Hair follicular keratinocyte (primary cell): ENCODE results near the gene ANKRD16.

DNA sequence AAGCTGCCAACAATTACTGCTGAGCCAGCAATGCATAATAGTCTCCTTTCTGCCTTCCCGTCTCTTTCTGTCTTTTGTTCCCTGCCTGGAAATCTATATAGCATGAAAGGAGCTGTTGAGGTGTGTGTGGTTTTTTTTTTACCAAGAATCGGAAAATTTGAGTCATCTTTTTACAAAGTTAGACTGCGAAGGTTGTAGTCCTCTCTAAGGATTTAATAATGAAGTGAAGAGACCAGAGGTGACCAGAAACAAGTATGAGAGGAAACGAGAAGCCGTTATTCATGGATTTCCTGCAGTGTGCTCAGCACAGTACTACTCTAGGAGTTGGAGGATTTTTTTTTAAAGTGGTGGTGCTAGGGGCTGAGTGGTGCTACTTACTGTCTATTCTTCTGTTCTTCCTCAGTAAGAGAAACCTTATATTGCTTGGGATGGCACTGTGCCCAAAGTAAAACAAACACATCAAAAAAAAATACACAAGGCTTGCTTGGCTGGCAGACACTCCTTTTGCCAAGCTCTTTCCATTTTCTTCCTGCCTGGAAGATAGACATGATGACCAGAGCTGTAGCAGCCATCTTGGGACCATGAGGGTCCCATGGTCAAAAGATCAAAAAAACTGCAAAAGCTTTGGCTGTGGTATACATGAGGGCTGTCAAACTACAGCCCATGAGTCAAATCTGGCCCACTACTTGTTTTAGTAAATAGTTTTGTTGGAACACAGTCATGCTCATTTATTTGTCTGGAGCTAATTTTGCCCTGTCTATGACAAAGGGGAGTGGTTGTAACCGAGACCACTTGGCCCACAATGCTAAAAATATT is 37.3 kb downstream of the ASB13 start:
- RAMPAGE, long total RNA = no peak

- RAMPAGE, long total RNA = no peak
Measured at GRCh38 chr10:5634766-5635296, 31.6 kb downstream of the ASB13 start.

- RAMPAGE, long total RNA = no peak
Measured at GRCh38 chr10:5645164-5645908, 21.1 kb downstream of the ASB13 start.

- RAMPAGE, long total RNA = no peak
Measured at GRCh38 chr10:5765493-5766409, 47.5 kb downstream of the GDI2 start.

- RAMPAGE, long total RNA = no peak
Measured at GRCh38 chr10:5840012-5840820, 27.0 kb upstream of the GDI2 start.

GRCh38 chr10:5840821-5841673 is 27.8 kb upstream of the GDI2 start:
- RAMPAGE, long total RNA = no peak

- RAMPAGE, long total RNA = no peak
Measured at GRCh38 chr10:5889584-5890406, at the start of gene ANKRD16. Gene ANKRD16 (minus strand): TSS chr10:5889893.

GRCh38 chr10:5921185-5921597 is 31.1 kb downstream of the FBH1 start:
- RAMPAGE, long total RNA = no peak

DNA sequence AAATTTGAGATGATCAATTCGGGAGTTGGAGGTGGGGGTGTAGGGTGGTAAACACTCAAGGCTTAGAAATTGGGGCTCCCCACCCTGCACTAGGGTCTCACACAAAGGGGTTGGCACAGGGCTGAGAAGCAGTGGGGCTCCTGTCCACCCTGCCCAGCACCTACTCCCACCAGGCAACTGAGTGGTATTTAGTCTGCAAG is 27.3 kb downstream of the IL2RA start:
- RAMPAGE, long total RNA = no peak

- RAMPAGE, long total RNA = no peak
Measured at GRCh38 chr10:6068202-6068756, 6.1 kb upstream of the IL2RA start.

DNA sequence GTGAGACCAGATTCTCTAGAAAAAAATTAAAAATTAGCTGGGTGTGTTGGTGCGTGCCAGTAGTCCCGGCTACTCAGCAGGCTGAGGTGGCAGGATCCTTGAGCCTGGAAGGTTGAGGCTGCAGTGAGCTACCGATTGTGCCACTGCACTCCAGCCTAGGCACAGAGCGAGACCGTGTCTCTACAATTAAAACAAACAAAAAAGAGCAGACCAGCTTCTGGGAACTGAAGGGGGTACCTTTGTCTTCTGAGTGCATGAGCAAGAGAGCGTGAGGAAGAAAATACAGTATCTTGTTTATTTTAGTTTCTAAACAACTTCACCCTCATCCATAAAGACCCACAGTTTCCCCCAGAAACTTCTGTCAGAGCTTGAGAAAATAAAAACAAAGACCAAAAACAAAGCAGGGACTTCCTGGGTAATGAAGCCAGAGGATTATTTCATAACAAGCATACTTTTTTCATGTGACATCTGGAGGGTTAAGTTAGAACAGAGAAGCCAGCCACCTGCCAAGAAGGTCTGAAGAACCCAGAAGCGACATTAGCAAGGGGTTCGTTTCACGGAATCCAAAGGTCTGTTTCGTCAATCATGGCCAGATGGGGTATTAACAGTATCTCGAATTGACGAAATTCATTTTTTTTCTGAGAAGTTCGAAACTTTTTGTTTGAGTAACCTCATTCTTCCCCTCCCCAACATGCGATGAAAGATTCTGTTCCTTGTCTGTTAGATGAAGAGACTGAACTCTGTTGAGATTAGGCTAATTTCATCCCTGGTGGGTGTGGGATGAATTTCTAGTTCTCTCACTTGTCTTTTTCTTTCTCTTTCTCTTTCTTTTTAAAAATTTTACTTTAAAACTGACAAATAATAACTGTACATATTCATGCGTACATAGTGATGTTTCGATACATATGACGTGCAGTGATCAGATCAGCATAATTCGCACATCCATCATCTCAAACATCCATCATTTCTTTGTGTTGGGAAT is 10.3 kb upstream of the IL2RA start:
- RAMPAGE, long total RNA = no peak

- RAMPAGE, long total RNA = no peak
Measured at GRCh38 chr10:6088307-6088897, 432 bp upstream of the RBM17 start.

GRCh38 chr10:6167707-6168909 is 34.6 kb upstream of the PFKFB3 start:
- RAMPAGE, long total RNA = no peak

DNA sequence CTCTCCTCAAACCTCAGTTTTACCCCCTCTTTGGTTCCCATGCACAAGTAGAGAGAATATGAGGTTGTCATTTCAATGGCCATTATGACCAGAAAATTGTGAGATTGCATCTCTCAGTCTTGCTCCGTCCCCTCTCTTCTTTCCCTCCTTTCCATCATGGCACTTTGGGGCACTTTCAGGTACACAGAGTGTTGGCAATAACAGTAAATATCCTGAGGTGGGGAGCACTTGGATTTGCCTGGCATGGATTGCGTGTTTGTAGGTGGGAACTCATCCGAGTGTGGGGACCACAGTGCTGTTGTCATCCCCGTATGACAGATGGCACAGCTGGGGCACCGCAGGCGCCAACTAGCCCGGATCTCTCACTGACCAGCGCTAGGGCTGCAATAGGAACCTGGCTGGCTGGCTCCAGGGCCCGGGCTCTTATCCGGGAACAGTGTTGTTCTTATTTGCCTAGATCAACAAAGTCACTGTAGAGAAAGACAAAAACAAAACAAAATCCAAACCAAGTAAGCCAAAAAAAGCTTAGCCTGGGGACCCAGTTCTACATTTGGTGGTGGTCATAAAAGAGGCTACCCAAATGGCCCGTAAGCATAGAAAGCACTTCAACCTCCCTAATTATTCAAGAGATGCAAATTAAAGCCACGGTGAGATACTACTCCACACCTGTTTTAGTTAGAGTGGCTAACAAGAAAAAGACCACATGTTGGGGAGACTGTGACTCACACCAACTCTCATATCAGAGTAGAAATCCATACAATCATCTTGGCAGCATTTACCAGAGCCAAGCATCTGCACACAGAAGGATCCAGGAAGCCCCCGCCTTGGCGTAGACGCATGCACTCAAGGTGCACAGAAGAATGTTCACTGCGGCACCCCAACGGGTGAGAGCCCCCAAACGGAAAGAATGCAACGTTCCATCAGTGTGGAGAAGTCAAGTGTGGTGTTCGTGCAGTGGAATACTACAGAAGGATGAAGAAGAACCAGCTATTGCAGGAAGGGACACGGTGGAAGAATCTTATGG is 27.3 kb upstream of the PFKFB3 start:
- RAMPAGE, long total RNA = no peak

DNA sequence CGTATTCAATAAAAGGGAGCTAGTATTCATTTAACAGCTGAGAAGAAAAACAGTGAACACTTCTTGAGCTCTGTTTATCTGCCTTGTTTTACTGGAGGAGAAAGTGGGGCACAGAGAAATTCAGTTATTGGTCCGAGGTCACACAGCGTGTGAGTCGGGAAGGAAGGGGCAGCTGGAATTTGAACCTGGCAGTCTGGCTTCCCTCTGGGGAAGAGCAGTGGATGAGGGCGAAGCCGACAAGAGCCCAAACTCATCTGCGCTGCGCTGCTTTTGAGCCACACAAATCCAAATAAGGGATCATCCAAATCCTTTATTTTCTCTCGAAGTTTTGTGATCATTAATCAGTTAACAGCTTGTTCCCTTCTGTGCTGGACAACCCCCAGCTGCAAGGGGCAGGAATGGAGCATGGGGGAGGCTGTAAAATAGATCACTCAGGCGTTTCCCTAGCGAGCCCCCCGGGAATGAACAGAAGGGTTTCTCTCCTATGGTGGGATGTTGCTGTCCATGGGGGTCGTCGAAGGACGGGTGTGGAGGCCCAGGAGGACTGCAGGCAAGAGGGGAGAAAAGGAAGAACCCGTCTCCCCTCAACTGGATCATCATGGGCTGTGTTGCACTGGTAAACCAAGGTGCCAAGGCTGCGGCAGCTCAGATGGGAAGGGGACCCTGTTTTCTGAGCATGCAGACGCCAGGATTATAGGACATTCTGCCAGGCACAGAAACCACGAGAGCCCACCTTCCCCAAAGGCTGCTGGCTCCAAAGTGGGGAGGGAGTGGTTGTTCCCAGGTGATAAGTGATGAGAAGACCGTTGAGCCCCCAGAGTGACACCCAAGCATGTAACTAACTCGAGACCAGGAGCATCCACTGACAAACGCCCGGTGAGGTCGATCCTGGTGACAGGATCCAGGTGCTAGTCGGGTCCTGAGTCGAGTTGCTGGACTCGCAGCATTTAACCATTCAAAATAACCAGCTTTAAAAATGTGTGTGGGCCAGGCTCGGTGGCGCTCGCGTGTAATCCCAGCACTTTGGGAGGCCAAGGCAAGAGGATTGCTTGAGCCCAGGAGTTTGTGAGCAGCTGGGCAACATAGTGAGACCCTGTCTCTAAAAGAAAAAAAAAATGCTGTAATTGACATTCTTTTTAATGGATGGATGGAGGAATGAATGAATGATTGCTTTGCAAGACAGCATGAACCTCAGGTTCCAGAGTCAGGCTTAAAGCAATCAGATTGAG is 23.2 kb upstream of the PFKFB3 start:
- RAMPAGE, long total RNA = no peak

DNA sequence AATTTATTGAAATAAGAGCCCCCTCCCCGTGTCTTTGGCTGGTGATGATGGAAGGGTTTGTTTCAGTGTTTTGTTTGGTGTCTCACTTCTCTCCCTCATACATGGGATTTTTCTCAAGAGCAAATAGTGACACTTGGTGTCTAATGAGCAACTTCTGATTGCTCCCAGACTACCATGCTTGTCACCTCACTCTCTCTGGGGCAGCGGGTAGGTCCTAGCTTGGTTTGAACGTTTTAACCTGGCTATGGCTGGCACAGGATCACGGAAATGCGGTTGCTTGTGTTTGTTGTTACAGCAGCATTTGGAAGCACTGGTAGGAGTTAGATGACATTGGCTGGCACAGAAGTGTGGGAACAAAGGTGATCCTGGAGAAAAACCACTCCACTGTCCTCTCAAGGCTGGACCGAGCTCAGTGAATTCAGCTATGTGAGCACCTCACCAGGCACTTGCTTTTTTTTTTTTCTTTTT is 3.7 kb upstream of the PFKFB3 start:
- RAMPAGE, long total RNA = no peak

DNA sequence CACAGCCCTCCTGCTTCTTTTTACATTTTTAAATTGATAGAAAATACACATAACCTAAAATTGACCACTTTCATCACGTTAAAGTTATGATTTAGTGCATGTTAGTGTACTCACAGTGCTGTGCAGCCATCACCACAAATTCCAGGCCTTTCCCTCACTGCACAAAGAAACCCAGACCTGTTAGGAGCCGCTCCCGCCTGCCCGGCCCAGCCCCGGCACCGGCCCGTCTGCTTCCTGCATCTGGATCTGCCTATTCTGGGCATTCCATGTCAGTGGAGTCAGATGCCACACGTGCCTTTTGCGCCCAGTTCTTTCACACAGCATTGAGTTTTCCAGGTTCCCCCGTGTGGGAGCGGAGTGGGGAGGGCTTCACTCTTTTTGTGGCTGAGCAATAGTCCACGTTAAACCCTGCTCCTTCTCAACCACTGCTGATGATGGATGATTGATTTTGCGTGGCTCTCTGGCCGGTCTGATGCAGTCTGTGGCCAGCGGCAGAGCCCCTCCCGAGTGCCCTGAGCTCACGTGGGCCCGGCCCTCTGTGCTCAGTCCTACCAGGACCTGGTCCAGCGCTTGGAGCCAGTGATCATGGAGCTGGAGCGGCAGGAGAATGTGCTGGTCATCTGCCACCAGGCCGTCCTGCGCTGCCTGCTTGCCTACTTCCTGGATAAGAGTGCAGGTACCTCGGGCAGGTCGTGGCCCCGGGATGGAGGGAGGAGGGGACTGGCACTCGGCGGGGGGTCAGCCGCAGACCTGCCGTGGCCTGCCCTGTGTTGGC is 19.8 kb downstream of the PFKFB3 start:
- RAMPAGE, long total RNA = no peak

DNA sequence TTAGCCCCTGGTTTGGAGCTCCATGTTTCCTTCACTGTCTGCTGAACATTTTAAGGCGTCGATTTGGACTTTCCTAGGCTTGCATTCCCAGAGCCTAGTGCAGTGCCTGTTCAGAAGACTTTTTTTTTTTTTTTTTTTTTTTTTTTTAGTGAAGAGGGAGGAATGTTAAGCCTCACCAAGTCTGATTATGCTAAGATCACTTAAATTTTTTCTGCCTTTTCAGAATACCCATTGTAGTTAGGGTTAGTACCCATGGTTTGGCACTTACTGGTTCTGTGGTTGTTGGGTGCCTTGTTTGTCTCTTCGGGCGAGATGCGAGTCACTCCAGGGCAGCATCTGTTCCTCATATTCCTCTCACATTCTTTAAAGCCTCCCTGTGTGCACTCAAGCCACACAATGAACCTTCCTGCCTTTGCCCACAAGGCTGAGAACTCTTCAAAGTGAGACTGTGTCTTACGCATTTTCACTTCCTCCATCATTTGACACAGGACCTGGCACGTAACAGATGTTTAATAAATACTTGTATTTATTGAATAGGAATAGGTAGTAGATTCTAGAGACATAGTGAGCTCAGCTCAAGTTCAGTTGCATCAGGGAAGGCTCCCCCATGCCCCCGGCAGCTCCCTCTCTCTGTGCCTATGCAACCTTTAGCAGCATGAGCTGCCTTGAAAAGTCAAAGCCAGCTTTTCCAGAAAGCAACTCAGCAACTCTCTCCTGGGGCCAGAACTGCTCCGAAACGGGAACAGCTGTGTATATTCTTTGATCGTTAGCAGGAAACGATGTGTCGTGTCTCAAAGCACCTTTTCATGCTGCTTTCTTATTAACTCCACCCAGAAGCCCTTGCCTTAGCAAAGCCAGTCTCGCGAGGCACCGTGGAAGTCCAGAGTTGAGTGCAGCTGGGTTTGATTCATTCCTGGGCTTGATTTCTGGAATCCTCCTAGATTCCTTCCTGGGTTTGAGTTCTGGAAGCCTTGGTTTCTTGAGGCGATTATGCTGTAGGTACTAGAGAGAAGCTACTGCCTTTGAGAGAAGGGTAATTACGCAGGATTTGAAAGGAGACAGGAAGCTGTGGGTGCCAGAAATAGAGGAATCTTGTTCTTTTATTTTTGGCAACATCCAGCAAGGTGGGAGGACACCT is 97.5 kb downstream of the PFKFB3 start:
- RAMPAGE, long total RNA = no peak

DNA sequence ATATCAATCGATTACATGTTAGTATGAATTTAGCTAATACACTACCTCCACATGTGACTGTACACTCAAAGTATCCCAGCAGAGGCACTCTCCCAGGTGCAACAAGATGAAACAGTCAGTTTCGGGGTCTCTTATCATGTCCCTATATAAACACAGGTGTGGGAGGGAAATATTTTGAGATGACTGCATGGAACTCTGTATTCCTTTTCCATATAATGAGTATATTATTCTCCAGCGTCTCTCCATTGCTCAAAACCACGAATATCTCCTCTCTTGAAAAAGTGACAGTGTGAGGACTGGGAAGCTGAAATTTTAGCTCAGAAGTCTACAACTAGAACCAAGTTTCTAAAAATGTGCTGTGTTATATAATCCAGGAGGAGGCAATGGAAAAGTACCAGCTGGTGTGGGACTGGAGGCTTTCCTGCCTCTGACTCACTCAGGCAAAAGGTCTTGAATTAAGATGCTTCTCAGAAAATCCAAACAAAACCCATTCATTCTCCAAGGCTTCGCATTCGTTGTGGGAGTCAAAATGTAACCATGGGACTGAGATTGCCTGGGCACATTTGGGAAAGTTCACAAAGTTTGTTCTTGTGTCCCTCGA is 180.2 kb downstream of the PFKFB3 start:
- RAMPAGE, long total RNA = no peak

DNA sequence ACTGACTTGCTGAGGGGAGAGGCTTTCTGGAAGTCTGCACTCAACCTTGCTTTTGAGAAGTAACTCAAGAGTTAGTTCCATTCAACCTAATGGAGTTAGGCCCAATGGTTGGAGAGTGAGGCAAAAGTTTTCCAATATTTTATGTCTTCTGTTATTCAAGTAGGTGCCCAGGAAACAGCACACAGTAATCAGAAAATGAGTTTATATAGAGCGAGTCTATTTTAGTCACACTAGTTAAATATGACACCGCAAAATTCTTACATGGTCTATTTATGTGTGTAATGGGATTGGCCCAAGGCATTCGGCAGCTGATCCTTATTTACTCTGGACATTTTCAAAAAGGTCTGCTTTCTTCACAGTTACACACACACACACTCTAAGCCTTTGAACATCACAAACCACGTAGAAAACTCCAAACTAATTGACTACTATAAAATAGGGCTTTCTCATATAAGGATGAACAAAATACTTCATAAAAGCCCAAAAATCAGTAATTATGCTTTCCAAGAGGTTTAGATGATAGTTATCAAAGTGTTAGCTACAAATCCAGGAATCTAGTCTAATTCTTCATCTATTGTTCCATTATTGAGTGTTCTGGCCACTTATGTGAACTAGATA is 64.6 kb downstream of the PRKCQ start:
- RAMPAGE, long total RNA = no peak